Spinal cord (tissue), 3 donors: ENCODE results near the genes GOLGA8Q and GREM1.

GRCh38 chr15:30552011-30552274, at the start of gene GOLGA8Q:
Gene GOLGA8Q, plus strand, starts transcription at chr15:30552050.
- PRO-cap = no peak
- RAMPAGE, long total RNA = no peak

DNA sequence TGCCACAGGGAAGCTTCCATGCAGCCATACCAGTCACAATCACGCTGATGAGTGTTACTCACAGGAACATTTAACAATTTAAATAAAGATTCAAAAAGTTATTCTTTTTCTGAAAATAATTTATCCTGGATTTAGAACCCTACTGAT, 817 bp upstream of the MTMR10 start:
- PRO-cap = no peak
- RAMPAGE, long total RNA = no peak

GRCh38 chr15:31214660-31215231, 111.9 kb upstream of the KLF13 start:
- PRO-cap = no peak
- RAMPAGE, long total RNA = no peak

DNA sequence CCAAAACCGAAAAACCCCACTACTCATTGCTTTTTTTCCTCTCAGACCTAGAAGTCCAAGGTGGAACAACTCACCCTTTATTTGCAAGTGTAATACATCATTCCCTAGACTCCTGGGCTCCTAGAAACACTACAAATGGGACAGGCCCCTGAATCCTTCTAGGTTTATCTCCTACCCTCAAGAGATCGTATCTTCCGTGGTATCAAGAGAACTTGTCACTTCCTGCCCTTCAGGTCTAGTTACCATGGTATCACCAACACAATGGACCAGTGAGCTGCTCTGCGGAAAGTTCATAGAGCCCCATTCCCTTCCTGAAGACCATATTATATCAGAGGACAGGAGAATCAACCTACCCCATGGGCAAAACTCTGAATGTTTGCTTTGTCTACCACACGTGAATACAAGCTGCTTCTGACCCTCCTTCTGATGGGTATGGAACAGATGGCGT, 84.8 kb upstream of the KLF13 start:
- PRO-cap = no peak
- RAMPAGE, long total RNA = no peak

DNA sequence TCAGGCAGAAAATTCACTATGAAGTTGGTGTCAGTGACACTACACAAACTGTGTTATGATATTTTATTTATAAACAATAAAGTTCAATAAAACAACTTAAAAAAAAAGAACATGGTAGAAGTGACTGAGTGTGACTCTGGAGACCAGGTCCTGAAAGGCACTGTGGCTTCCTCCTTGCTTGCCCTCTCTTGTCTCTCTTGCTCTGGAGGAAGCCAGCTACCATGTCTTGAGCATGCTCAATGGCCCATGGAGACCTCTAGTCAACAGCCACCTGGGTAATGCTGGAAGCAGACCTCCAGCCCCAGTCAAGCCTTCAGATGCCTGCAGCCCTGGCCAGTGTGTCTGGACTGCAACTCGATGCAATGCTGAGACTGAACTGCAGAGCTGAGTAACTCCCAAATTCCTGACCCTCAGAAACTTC, 72.4 kb upstream of the KLF13 start:
- PRO-cap = no peak
- RAMPAGE, long total RNA = no peak

DNA sequence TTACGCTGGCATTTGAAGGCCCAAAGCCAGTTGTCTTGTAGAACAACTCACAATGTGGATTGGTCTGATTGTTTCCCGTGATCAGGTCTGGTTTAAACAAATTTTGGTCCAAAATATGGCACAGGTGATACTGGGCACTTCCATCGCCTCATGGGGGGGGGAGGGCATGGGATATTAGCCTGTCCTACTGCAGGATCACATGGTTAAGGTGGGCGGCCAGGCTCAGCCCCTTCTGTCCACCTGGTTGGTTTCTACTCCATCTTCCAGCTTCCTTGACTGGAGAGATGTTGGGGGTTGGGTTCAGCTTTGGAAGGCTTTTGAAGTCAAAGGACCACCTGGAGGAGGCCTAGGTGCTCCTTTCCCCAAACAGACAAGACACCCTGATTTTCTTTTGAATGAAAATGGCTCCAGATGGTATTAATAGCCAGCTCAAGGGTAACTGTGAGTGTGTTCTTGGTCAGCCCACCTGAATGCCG, 7.2 kb downstream of the KLF13 start:
- PRO-cap = no peak
- RAMPAGE, long total RNA = no peak

DNA sequence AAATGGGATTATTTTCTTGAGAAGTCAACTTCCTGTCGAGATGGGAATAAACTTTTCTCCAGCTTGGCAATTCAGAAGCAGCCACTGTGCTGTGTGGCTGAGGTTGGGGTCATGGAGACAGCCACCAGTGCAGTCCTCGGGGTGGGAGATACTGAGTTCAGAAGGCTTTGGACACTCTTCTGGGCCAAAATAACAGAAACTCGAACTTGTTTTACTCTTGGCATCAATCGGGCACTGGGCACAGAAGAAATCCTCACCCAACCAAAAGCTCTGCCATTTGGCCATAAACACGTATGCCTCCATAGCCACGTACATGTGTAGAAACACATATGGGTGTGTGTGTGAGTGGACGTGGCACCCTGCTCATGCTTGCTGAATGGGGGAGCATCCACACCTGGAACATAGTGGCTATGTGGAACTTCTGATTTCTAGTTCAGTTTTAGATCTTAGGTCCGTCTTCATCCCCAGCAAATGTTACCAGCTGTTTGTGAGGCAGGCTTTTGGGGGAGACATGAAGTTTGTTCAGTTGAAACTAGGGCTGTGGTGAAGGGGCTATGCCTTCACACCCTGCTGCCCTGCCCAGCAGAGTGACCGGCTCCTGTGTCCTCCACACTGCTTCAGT, 8.2 kb downstream of the KLF13 start:
- PRO-cap = no peak
- RAMPAGE, long total RNA = no peak

DNA sequence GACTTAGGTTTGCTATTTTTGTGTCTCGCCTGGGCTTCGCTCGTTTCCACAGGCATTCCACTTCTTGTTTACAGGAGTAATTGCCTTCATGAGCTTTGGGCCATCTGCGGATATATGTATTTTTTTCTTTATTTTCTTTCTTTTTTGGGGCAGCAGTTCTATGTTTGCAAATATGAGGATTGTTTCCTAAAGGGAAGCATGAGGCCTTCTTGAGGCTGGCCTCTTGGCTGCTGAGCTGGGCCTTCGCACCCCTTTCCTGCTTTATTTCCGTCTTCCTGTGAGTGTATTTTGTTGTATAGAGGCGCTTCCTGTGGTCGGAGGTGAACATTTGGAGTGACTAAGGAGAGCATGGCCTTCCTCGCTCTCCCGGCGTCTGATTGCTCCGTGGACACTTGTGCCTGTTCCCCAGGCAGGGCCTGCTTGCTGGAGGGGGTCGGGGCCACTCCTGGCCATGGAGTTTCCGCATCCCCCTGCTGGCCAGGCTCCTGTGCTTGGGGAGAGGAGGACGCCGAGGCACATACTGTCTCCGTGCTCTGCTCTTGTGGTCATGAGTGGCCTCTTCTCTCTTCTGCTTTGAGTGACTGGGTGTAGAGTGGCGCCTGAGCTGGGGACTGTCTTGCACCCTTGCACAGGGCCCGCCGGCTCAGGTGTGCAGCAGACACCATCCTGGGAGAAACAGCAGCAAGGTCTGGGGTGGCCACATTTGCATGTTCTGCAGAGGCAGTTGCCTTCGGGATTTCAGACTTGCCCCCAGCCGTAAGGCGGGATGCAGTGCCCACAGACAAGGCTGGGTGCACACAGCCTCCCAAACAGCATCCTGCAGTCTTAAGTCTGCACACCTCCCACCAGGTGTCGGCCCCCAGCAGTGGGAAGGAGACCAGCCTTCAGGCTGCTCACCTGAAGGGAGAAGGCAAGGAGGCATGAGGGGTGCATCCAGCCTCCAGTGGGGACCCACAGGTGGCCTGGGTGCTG, 16.2 kb downstream of the KLF13 start:
- PRO-cap = no peak
- RAMPAGE, long total RNA = no peak

DNA sequence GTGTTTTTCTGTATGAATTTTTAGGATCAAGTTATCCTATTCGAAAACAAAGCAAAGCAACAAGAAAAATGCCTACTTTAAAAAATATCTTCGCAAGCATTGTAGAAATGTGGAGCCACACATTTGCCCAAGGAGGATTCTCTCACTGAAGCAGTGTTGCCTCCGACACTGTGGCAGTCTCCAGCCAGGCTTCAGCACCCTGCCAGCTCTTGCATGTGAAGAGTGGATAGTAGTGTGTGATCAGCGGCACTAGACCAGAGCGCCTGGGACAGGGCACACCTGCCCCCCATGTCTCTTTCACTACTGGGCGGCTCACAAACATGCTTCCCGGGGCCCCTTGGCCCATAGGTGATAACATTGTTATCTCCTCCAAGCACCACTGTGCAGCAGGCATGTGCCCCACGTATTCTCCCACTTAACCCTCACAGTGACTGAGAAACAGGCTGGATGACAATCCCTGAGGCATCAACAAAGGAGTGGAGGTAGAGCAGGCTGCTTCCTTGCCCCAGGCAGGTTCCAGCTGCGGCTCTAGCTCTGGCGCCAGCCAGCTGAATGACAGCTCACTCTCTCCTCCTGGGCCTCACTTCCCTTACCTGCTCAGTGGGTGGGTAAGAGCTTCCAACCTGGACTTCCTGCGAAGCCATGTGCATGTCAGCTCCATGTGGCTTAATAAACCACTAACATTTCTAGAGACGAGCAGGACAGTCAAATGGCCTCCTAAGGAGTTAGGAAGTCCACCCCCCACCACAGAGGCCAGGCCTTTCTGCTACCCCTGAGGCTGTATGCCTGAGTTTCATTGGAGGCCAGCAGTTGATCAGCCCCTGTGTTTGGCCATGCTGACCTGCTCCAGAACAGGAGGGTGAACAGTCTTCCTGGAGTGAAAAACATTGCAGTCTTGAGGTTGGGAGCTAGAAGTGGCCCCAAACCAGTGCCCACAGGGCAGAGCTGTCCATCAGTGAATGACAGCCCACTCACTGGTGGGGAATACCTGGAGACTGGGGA, 37.8 kb downstream of the KLF13 start:
- PRO-cap = no peak
- RAMPAGE, long total RNA = no peak

DNA sequence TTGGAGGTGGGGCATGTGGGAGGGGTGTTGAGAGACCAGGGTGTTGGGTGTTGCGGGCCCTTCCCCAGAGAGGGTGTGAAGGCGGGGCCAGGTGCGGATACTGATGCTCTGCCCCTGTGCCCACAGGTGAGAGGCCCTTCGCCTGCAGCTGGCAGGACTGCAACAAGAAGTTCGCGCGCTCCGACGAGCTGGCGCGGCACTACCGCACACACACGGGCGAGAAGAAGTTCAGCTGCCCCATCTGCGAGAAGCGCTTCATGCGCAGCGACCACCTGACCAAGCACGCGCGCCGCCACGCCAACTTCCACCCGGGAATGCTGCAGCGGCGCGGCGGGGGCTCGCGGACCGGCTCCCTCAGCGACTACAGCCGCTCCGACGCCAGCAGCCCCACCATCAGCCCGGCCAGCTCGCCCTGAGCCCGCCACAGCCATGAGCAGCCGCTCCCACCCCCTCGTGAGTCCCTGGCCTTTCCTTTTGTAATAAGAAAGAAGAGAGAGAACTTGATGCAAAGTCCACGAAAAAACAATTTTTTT, 45.3 kb downstream of the KLF13 start:
- PRO-cap = no peak
- RAMPAGE, long total RNA = no peak

GRCh38 chr15:31375847-31376401, 49.3 kb downstream of the KLF13 start:
- PRO-cap = no peak
- RAMPAGE, long total RNA = no peak

- PRO-cap = no peak
- RAMPAGE, long total RNA = no peak
Observed at GRCh38 chr15:31435896-31436917, 109.6 kb downstream of the KLF13 start.

GRCh38 chr15:31486026-31486687, 159.5 kb downstream of the KLF13 start:
- PRO-cap = no peak
- RAMPAGE, long total RNA = no peak

GRCh38 chr15:32315501-32315932, 87.6 kb downstream of the GOLGA8K start:
- PRO-cap = no peak
- RAMPAGE, long total RNA = no peak

GRCh38 chr15:32342622-32343256, 60.4 kb downstream of the GOLGA8K start:
- PRO-cap = no peak
- RAMPAGE, long total RNA = no peak

DNA sequence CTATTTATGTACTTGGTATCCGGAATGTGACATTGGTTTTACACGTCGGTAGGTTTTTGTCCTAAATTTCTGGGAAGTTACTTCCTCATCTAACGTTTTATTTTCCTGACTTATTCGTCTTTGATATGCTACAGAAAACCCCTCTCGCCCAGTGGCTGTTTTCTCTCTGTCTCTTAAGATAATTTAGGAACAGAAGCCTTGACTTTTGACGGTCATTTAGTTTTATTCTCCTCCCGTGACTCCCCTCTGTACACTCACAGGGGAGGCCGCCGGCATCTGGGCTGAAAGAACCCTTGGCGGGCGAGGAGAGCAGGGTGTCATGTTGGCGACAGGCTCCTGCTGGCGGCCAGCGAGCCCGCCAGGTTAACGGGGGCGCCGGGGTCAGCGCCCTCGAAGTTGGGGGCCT, 738 bp upstream of the GREM1 start:
- PRO-cap = no peak
- RAMPAGE, long total RNA = no peak

DNA sequence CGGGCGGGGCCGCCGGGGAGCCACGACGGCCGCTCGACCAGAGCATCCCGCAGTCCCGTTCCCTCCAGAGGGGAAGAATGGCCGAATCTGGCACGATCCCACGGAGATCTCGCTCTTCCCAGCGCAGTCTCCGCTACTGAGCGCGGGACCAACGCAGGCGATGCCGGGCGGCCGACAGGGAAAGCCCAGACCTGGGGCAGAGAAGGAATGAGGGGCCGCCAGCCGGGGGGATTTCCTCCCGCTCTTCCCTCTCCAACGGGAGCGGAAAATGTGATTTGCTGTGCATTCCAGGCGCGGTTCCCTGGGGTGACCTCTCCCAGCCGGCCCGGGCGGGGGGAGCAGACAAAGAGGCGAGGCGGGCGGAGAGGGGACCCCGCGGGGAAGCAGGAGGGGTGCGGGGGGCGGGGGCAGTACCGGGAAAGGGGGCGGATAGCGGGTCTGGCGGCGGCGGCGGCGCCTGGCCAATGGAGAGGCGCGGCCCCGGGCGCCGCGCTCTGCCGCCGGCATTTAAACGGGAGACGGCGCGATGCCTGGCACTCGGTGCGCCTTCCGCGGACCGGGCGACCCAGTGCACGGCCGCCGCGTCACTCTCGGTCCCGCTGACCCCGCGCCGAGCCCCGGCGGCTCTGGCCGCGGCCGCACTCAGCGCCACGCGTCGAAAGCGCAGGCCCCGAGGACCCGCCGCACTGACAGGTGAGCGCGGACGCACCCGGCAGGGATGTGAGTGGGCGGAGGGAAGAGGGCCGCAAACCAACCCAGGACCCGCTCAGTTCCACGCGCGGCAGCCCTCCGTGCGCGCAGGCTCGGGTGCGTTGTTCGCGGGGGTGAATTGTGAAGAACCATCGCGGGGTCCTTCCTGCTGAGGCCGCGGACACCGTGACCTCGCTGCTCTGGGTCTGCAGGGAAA, at the start of gene GREM1:
TSS of gene GREM1 (plus strand) at position 536 of the 907 bp plus-strand sequence.
- PRO-cap = no peak
- RAMPAGE, long total RNA = no peak

- PRO-cap = no peak
- RAMPAGE, long total RNA = no peak
Observed at GRCh38 chr15:32732628-32733891, 15.3 kb downstream of the GREM1 start.

GRCh38 chr15:33007146-33007919, 187.2 kb downstream of the FMN1 start:
- PRO-cap = no peak
- RAMPAGE, long total RNA = no peak

DNA sequence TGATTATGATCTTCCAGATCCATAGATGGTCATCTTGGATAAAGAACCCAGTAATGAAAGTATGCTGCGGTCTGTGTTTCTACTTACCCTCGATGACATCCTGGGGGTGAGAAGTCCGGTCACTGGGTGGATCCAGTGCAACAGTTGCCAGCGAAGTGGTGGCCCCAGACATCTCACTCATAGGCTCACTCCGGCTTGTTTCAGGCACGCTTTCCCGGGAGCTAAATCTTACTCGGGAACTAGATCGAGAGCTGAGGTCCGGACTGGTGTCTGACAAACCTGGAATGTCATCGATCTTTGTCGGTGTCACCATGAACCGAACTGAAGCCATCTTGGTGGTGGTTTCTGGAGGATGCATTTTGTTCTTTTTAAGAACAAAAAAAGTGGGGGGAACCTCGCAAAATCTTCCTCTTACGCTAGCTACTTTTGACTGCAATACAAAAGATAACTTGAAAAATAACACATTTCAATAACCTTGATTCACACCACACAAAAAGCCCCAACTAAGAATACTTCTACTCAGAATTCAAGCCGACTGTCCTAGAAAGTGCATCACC, 1.2 kb downstream of the SLC12A6 start:
- PRO-cap = no peak
- RAMPAGE, long total RNA = no peak